ENCODE results near the genes ALDH6A1, AREL1 and PROX2.

- RRBS, result no CpG with 5 or more reads among the region's 2 CpGs
Measured at GRCh38 chr14:73724877-73725144, 10.6 kb upstream of the PNMA1 start.

- RRBS, result no CpG with 5 or more reads among the region's 24 CpGs
Measured at GRCh38 chr14:73739173-73739994, 20.7 kb downstream of the MIDEAS start.

GRCh38 chr14:73752981-73753884 lies 6.9 kb downstream of the MIDEAS start:
- RRBS, result no CpG with 5 or more reads among the region's 9 CpGs

DNA sequence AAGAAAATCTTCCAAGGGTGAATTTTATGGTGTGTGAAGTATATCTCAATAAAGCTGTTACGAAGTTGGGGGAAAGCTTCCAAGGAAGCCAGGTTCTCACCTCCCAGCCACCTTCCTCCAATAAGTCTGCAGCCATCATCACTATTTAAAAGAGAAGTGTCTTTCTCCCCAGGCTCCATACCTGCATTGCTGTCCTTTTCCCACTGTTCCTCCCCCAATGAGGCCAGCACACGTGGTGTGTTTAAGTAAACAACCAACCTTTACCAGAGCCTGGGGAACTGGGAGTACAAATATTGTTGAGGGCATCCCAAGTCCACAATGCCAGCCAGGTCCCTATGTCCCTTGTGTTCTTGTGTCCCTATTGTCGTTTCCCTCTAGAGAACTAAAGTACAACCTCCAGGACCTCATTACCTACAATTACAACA lies 3.3 kb upstream of the MIDEAS start:
- RRBS, result no CpG with 5 or more reads among the region's 3 CpGs

GRCh38 chr14:73770604-73771149 lies 10.6 kb upstream of the MIDEAS start:
- RRBS, result no CpG with 5 or more reads among the region's 7 CpGs

- RRBS, result 2% methylated on average over 46 of the region's 63 CpGs
Measured at GRCh38 chr14:73787072-73787601, 27.0 kb upstream of the MIDEAS start.

- RRBS, result no CpG with 5 or more reads among the region's 3 CpGs
Measured at GRCh38 chr14:73910772-73911516, 24.3 kb downstream of the ZNF410 start.

DNA sequence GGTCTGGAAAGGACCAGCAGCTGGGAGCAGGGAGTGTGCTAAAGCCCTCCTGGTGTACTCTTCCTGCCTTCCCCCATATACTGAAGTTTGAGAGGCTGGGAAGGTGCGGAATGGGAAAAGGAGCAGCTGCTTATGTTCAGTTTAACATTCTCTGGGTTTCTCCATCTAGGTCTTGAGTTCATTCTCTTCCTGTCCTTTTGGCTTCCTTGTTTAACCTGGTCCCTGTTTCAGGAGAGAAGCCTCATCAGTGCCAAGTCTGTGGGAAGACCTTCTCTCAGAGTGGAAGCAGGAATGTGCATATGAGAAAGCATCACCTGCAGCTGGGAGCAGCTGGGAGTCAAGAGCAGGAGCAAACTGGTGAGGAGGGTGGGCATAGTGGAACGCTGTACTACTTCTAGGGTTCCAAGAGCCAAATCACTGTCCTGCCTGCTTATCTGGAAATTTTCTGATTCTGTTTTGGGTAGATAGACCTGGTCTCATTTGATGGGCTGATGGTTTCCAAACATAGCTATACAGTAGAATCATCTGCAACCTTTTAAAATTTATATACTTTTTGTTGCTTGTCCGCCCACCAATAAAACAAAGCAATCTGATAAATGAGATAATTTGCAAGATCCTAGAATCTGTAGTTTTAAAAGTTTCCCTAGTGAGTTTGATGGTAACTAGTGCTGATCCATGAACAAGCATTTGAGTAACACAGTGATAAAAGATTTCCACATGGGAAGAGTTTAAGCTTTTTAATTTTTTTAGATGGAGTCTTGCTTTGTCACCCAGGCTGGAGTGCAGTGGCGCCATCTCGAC lies 28.9 kb downstream of the FAM161B start:
- RRBS, result no CpG with 5 or more reads among the region's 5 CpGs

GRCh38 chr14:74071142-74071744 lies 13.0 kb downstream of the ALDH6A1 start:
- RRBS, result no CpG with 5 or more reads among the region's 3 CpGs

DNA sequence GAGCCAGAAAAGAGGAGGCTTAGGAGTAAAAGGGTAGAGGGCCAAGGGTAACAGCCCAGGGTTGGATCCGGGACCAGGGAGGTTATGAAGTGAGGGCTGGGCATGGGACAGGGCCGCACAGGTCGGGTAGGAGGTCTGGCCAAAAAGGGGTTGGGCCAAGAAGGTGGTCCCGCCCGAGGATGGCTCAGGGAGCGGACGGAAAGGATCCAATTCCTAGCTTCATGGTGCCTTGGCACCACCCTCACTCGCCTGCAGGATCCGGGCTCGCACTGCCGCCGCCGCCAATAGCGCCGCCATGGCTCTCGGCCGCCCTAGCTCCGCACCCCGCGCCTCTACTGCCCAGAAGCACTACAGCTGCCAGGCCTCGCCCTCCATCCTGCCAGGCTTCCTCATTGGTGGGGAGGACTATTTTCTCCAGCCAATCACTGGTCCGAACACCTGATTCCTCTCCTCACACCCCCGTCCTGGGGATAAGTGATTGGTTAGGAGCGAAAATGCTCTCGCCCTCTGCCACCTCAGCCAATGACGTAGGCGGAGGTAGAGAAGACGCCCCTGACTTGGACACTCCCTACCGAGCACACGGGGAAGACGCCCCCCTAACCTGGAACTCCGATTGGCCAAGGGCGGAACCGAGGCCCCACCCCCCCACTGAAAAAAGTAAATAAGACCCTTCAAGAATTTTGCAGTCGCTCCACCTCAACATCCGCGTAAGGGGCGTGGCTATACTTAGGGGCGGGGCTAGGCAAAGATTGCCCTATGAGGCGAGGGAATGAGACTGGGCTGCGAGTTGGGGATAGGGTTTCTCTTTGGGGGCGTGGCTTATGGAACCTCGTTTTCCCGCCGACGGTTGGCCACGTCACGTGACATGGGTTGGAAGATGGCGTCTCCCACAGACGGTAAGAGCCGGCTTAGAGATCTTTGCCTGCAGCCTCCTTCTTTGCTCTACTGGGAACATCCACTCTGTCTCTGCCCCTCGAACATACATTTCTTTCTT lies at the start of gene ALDH6A1:
TSS of gene ALDH6A1 (minus strand) at position 356 of the 994 bp plus-strand sequence.
- RRBS, result no CpG with 5 or more reads among the region's 52 CpGs

GRCh38 chr14:74594713-74595618 lies 17.1 kb downstream of the LTBP2 start:
- RRBS, result no CpG with 5 or more reads among the region's 18 CpGs

- RRBS, result 95% methylated on average over 7 of the region's 30 CpGs
Measured at GRCh38 chr14:74611324-74611666, 742 bp downstream of the LTBP2 start.

GRCh38 chr14:74617356-74617738 lies 5.3 kb upstream of the LTBP2 start:
- RRBS, result no CpG with 5 or more reads among the region's 5 CpGs

DNA sequence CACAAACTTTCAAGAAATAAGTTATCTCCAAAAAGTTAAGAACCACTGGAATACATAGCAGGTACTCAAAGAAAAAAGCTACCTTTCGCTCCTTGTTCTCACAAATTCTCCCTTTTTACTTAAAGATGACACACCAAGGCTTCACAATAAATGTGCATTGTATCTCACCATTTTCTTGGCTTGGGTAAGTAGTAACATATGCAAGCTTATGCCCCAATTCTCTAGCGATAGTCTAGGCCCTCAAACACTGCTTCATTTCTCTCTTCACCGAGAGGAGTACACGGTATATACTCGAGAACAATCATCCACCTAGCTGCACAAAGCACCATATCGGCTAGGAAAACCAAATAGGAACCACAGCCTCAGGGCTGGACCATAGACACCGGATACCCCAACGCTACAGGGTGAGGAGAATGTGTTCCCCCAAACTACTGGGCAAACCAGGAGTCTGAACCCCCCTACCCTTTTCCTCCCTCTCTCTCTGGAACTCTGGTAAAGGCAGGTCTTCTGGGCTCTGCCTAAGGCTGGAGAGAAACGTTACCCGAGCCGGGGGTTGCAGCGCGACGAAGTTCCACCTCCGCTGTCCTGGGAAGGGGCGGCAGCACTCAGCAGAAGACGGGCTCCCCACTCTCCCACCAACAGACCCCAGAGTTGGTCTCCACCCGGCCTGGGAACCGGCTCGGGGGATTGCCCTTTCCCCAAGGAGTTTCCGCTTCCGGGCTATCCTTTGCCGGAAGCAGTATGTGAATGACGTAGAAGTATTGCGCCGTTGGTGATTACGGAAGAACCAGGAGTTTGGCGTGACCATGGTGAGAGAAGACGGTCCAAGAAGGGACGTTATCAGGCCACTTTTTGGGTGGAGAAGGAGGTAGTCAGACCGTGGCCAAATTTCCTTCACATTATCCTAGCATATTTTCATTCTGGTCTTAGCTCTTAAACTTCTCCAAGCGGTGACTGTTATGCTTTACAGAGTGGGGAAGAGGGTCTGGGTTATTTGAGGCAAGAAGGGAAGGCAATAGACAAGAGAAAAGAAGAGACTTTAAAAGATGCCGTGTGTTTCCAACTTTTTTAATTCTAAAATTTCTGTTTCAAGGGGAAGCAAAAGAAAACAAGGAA lies at the start of gene AREL1:
TSS of gene AREL1 (minus strand) at position 689 of the 1,116 bp plus-strand sequence.
- RRBS, result no CpG with 5 or more reads among the region's 33 CpGs

GRCh38 chr14:74811500-74811773 lies 48.3 kb downstream of the YLPM1 start:
- RRBS, result no CpG with 5 or more reads among the region's 5 CpGs

GRCh38 chr14:74875782-74876547 lies at the start of gene PROX2:
TSS of gene PROX2 (minus strand) at chr14:74876145.
- RRBS, result no CpG with 5 or more reads among the region's 9 CpGs

GRCh38 chr14:74946201-74946685 lies 9.2 kb downstream of the PGF start:
- RRBS, result 11% methylated on average over 4 of the region's 12 CpGs

DNA sequence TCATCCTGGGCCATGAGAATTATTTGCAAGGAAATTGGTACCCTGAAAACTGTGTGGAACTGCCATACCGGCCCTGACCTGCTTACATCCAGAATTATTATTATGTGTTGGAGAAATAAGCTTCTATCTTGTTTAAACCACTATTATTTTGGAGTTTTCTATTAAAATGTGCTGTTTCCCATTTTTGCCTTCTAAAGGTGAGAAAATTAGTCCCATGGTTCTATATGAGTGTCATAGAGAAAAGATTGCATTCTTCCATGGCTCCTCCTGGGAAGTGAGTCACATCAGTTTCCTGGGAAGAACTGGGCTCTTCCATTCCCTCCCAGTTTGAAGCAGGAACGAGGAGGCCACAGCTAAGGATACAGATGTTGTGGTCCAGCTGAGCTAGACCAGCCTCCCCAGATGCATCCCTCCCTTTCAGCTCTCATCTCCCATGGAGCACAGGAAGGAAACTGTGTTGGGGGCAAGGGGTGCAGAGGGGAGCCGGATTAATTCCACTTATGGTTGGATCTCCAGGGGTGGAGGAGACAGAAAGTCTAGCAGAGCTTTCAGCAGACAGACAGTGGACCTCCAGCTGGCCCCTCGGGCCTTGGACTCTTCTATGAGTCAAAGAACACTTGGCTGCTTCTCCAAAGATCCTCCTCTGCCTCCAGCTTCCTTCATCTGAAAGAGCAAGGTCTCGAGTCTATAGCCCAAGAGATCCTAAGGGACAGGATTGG lies 9.8 kb upstream of the PGF start:
- RRBS, result no CpG with 5 or more reads among the region's 5 CpGs

GRCh38 chr14:74973703-74973873 lies 18.2 kb upstream of the PGF start:
- RRBS, result no CpG with 5 or more reads among the region's 3 CpGs

- RRBS, result no CpG with 5 or more reads among the region's 5 CpGs
Measured at GRCh38 chr14:75014101-75014661, 11.5 kb downstream of the EIF2B2 start.